SK-MEL-5 (cell line): ENCODE data around the gene SRP72.

DNA sequence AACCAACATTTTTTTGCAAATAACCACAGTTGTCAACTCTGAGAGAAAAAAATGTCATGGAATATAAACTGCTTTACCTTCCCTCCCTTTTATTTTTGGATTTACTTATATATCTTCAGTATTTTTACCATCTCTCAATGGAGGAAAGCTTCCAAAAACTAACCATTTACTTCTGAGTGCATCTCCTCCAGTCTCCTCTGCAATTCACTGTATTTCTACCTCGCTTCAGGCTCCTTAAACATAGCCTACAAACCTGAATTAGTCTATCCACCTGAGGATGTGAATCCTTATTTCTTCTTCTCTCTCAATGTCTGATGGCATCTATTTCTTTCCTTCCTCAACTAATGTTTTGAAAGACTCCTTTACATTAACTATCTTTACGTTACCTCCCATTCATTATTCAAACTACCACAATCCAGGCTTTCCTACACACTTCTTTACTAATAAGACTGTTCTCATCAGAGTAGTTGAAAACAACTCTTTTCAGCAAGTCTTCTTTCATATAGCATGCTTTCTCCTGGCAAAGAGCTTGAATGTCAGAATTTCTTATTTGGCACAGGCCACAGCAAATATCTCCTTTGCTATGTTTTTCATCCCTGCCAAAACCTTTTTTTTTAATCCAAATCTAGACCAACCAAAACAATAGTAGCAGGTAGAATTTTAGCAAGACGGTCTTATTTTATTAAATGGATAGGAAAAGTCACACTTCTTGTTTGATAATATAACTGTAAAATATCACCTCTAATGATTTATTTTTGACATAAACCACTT, 12.7 kb downstream of the CHIC2 start:
RAMPAGE:
- cytosol, long total RNA = no peak
- long total RNA = no peak
- nucleus, long total RNA = no peak

GRCh38 chr4:54062890-54063678, 1.3 kb downstream of the CHIC2 start:
RAMPAGE:
- cytosol, long total RNA = no peak
- long total RNA = no peak
- nucleus, long total RNA = no peak

DNA sequence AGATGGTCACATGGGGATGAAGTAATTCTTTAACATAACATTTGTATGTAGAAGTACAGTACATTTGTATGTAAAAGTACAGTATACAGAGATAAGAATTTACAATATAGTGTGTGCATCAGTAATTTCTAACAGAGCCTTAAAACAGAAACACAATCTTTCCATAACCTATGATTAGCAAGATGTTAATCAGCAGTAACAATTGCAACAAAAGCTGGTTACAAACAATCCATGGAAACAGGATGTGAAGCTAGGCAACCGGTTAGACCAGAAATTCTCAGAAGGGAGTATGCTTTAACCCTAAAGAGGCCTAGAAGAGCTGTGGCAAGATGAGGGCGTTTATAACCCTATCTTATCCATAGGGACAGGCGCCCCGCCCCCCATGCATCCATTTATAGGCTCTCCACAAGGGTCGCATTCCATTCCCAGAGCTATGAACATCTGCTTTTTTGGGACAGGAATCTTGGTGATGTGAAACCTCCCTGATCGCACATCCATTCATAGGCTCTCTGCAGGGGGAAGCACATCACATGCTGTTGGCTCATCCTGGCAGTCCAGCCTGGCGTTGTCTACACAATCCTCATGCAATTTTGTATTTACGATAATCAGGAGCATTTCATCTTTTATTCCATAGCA, 180.3 kb downstream of the PDGFRA start:
RAMPAGE:
- cytosol, long total RNA = no peak
- long total RNA = no peak
- nucleus, long total RNA = no peak

DNA sequence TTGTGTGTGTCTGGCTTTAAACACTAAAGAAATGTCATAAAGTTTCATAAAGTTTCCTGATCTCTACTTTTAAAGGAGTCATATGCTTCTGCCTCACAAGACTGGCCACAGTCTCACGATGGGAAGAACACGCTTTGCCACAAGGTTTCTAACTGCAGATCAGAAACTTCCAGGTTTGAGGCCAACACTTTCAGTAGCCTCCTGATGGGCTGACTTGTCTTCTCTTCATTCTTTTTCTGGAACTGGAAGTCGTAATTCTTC, 67.0 kb upstream of the KIT start:
RAMPAGE:
- cytosol, long total RNA = no peak
- long total RNA = no peak
- nucleus, long total RNA = no peak

RAMPAGE:
- cytosol, long total RNA = no peak
- long total RNA = no peak
- nucleus, long total RNA = no peak
These were observed 50.7 kb upstream of the KDR start for GRCh38 chr4:55175620-55176883.

DNA sequence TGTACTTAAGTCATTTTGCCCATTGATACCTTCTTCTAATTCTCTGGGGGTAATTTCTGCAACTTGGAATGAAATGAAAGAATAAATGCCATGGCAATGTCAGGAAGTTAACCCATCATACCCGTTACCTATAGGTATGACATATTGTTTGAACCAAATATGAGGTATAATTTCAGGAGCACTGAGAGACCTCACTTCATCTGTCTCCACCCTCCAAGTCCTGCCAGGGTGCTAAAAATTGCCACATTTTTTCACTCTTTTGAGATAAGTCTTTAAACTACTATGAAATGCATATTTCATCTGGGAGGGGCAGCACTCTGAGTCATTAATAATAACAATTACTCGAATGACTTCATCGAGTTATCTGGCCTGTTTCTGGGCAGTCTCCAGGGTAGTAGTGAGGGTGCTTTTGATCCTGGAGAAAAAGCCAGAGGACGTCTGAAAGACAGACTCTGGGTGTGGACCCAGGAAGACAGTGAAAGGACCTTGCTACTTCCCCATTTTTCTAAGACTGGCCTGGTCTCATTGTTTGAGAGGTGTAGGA, 42.4 kb upstream of the SRD5A3 start:
RAMPAGE:
- cytosol, long total RNA = no peak
- long total RNA = no peak
- nucleus, long total RNA = no peak

GRCh38 chr4:55336084-55337035, 9.7 kb upstream of the SRD5A3 start:
RAMPAGE:
- cytosol, long total RNA = no peak
- long total RNA = no peak
- nucleus, long total RNA = no peak

RAMPAGE:
- cytosol, long total RNA = no peak
- long total RNA = no peak
- nucleus, long total RNA = no peak
These were observed 11.3 kb downstream of the TMEM165 start for GRCh38 chr4:55406978-55407450.

DNA sequence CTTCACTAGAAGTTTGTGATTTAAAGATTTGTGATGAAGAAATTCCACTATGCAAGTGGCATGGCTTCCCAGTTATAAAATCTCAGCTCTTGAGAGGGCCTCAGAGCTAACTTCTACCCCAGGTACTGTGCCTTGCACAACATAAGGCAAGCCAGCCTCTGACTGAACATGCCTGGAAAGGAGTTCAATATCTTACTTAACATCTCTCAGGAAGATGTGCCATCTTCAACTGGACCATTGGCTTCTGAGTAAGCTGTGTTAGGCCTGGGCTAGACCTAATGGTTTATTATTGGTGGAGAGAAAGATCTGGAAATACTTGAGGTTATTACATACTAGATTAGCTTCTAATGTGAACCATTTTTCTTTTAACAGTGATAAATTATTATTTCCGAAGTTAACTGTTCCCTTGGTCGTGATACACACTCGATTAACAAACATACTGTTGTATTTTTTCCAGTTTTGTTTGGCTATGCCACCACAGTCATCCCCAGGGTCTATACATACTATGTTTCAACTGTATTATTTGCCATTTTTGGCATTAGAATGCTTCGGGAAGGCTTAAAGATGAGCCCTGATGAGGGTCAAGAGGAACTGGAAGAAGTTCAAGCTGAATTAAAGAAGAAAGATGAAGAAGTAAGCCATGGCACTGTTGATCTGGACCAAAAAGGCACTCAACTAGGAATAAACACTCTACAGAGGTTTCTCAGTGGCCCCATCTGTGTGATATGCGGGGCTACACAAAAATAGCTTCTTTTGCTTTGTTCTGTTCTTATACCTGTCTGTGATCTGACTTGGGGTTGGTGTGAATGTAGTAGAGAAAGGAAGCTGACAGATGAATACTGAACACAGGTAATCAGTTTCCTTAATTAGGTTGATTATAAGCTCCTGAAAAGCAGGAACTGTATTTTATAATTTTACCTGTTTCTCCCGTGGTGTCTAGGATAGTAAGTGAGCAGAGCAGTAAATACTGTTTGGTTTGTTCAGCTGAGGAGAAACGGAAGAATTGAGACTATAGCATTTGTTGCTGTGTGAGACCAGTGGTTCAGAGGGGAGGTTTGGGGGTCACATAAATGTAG, 21.2 kb downstream of the TMEM165 start:
RAMPAGE:
- cytosol, long total RNA = no peak
- long total RNA = no peak
- nucleus, long total RNA = no peak

DNA sequence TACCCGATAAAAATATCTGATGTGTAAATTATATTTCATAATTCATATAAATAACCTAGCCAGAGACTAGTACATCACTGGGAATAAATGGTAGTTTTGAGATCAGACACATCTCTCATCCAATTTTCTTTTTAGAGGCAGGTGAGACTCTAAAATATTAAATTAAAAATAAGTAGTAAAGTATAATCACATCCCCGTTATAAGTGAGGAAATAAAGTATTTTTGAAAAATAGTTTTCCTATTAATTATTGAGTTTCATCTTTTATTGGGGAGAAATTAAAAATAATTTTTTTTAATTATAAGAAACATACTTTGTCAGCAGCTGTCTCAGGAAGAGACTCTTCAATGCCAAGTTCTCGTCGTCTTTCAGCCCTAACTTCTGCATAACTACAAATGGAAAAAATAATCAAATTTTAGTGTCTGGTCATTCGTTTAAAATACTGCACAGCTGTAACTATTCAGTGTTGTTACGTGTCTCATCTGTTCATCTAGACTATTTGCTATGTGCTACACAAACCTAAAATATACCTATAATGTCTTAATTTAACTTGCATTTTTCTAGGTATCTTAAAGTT, 57.1 kb downstream of the TMEM165 start:
RAMPAGE:
- cytosol, long total RNA = no peak
- long total RNA = no peak
- nucleus, long total RNA = no peak

RAMPAGE:
- cytosol, long total RNA = no peak
- long total RNA = no peak
- nucleus, long total RNA = no peak
These were observed 49.6 kb upstream of the CRACD start for GRCh38 chr4:55999311-55999754.

DNA sequence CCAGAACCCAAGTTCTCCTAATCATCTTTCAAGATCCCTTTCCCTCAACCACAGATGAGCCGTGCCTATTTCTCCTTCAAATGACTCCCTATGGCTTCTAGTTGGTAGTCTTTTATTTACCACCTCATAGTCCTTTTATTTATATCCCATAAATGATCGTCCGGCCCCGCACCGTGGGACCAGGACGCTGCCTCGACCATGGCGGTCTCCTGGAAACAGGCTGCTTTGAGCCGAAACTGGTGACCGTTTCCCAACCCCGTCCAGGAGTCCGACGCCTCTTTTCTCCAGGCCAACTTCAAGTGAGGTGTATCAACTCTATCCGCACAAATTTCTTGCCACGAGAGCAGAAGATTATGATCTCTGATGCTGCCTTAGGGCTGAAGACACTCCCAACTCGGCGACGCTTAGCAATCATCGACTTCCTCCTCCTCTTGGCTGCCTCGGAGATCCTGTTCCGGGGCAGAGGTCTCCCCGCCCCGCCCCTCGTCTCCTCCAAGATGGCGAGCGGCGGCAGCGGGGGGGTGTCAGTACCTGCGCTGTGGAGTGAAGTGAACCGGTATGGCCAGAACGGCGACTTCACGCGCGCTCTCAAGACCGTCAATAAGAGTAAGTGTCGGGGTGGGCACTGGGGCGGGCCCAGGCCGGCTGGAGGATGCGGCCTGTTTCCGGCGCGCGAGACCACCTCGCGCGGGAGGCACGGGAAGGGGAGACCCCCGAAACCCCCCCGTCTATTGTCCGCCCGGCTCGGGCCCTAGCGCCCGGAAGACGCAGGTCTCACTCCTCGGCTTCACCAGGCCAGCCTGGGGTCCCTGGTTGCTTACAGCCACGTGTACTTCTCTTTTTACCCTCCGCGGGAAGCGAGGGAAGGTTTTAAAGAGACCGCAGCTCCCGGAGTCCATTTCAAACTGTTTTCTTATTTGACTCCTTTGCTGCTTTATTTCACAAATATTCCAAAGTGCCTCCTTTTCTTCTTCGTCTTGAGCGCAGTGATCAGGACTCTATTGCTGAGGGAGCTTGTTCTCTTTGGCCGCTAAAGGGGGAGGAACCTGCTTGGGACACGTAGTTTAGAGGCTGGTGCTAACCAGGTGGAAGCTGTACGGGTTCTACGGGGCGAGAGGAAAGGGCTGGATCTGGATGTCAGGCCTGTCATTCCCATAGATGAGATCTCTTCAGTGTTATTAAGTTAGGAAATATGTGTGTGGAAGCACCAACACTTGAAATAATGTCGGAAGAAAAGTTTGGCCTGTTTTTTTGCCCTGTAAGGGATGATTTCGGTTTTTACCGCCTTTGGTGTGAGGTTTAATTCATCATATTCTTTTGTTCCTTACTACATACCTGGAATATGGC, at the start of gene SRP72:
SRP72 (plus strand) TSS at position 479 of the 1,347 bp plus-strand sequence.
RAMPAGE:
- cytosol, long total RNA = start-site peak on the minus strand centred at position 426 of the sequence, 61 bp wide, 14 and 19 reads in 2 replicates; start-site peak on the plus strand centred at position 483 of the sequence, 29 bp wide, 1,521 and 393 reads in 2 replicates
- long total RNA = start-site peak on the minus strand centred at position 435 of the sequence, 44 bp wide, 12 and 11 reads in 2 replicates; start-site peak on the plus strand centred at position 483 of the sequence, 29 bp wide, 217 and 912 reads in 2 replicates
- nucleus, long total RNA = start-site peak on the minus strand centred at position 414 of the sequence, 58 bp wide, 308 and 22 reads in 2 replicates; start-site peak on the plus strand centred at position 505 of the sequence, 73 bp wide, 1,299 and 476 reads in 2 replicates

DNA sequence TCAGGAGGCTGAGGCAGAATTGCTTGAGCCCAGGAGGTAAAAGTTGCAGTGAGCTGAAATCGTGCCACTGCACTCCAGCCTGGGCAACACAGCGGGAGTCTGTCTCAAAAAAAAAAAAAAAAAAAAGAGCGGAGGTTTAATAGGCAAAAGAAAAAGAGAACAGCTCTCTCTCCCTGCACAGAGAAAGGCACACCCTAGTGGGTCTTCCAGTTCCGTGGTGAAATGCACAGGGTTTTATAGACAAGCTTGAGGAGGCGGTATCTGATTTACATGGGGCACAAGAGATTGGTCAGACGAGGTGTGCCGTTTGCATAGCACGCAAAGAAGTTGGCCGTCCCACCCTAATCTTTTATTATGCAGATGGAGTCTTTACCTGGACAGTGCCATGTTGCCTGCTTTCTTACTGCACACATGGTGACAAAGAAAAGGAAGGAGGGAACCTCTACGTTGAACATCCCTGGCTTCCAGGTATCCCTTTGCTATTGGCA, 33.5 kb upstream of the REST start:
RAMPAGE:
- cytosol, long total RNA = no peak
- long total RNA = no peak
- nucleus, long total RNA = no peak

DNA sequence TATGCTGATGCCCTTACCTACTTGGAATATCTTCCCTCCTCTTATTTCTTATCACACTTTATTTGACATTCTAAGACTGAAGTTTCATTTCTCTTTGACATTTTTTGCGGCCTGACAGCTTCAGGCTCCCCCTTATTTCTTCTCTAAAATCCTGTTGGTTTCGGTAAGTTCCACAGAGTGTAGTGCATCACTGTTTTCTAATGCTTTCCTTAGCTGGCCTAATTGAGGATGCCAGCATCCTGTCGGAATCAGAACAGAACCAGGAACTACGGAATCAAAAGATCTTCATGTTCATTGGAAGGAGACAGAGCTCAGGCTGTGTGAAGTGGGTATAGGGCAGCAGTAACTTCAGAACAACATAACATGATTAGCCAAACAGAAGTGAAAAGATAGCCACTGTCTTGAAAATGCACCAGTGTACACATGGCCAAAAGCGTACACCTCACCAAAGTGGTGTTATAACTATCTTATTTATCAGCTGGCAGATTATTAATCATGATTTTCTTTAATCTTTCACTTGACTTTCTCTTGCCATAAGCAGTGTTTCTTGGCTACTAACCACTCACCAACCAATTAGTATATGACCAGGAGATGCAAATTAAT, 60.6 kb downstream of the IGFBP7 start:
RAMPAGE:
- cytosol, long total RNA = no peak
- long total RNA = no peak
- nucleus, long total RNA = no peak

RAMPAGE:
- cytosol, long total RNA = no peak
- long total RNA = no peak
- nucleus, long total RNA = no peak
These were observed 1.8 kb downstream of the ADGRL3 start for GRCh38 chr4:61202002-61202258.

GRCh38 chr4:61740814-61741401, 540.8 kb downstream of the ADGRL3 start:
RAMPAGE:
- cytosol, long total RNA = no peak
- long total RNA = no peak
- nucleus, long total RNA = no peak

GRCh38 chr4:64340439-64341184, 68.6 kb downstream of the TECRL start:
RAMPAGE:
- cytosol, long total RNA = no peak
- long total RNA = no peak
- nucleus, long total RNA = no peak

DNA sequence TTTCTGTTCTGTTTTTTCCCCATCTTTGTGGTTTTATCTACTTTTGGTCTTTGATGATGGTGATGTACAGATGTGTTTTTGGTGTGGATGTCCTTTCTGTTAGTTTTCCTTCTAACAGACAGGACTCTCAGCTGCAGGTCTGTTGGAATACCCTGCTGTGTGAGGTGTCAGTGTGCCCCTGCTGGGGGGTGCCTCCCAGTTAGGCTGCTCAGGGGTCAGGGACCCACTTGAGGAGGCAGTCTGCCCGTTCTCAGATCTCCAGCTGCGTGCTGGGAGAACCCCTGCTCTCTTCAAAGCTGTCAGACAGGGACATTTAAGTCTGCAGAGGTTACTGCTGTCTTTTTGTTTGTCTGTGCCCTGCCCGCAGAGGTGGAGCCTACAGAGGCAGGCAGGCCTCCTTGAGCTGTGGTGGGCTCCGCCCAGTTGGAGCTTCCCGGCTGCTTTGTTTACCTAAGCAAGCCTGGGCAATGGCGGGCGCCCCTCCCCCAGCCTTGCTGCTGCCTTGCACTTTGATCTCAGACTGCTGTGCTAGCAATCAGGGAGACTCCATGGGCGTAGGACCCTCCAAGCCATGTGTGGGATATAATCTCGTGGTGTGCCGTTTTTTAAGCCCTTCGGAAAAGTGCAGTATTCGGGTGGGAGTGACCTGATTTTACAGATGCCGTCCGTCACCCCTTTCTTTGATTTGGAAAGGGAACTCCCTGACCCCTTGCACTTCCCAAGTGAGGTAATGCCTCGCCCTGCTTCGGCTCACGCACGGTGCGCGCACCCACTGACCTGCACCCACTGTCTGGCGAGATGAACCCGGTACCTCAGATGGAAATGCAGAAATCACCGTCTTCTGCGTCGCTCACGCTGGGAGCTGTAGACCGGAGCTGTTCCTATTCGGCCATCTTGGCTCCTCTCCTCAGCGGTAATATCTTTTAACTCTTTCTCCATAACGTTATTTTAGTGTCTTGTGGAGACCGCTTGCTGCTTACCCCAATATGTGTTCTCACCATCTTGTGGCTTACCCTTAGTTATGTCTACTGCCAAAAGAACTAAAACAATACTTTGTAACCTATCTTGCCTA, 328.4 kb upstream of the EPHA5 start:
RAMPAGE:
- cytosol, long total RNA = no peak
- long total RNA = no peak
- nucleus, long total RNA = no peak

RAMPAGE:
- cytosol, long total RNA = no peak
- long total RNA = no peak
- nucleus, long total RNA = no peak
These were observed 423.6 kb upstream of the EPHA5 start for GRCh38 chr4:66094026-66094225.

DNA sequence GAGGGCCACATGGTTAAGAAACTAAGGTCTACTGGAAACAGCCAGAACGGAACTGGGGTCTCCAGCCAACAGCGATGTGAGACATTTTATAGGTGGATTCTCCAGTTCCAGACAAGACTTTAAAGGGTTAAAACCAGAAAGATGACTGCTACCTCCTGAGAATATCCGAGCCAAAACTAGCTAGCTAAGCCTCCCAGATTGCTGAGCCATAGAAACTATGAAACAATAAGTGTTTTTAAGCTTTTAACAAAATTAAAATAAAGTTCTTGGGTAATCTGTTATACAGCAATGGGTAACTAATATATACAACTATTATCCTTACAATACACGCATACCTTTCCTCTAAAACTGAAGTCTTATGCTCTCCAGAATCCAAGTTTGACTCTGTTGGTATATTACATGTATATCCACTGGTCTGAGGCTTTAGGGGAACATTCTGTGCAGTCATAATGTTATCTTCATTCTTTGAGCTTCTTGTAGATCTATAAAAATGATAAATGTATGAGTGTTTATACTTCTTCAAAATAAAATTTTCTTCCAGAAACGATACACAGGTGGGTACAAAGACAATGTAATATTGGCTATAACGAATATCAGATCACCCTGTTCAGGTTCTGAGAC, 38.7 kb downstream of the CENPC start:
RAMPAGE:
- cytosol, long total RNA = no peak
- long total RNA = no peak
- nucleus, long total RNA = no peak